ENCODE measurements around the genes AP5B1, EFEMP2, TMEM151A and NPAS4.

DNA sequence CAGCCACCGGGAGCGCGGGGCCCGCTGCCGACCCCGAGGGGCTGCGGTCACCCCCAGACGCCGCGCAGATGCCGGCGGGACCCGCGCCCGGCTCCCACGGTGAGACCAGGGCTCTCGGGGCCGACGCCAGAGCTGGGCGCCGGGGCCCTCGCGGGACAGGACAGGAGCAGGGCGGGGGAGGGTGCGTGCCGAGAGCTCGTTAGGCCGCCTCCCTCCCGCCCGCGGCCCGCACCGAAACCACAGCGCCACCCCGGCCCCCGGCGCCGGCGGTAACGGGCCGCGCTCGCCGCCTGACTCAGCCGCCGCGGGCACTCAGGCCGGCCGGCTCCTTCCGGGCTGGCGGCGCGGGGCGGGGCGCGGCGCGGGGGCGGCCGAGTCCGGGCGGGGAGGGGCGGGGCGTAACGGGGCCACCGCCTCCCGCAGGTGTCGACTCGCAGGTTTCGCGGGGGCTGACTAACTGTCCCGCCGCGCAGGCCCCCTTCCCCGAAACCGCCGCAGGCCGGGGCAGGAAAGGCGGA is at the start of gene AP5B1:
Gene AP5B1 (minus strand): TSS at position 338 of the 518 bp plus-strand sequence.
- RRBS = 1% methylated on average over 55 of the region's 79 CpGs

- RRBS = no CpG with 5 or more reads among the region's 18 CpGs
Observed at GRCh38 chr11:65861727-65862807, 1.8 kb downstream of the MUS81 start.

GRCh38 chr11:65865839-65867308 is 6.1 kb downstream of the MUS81 start:
- RRBS = 85% methylated on average over 1 of the region's 30 CpGs

GRCh38 chr11:65870412-65871241 is 2.0 kb downstream of the EFEMP2 start:
- RRBS = 89% methylated on average over 2 of the region's 22 CpGs

DNA sequence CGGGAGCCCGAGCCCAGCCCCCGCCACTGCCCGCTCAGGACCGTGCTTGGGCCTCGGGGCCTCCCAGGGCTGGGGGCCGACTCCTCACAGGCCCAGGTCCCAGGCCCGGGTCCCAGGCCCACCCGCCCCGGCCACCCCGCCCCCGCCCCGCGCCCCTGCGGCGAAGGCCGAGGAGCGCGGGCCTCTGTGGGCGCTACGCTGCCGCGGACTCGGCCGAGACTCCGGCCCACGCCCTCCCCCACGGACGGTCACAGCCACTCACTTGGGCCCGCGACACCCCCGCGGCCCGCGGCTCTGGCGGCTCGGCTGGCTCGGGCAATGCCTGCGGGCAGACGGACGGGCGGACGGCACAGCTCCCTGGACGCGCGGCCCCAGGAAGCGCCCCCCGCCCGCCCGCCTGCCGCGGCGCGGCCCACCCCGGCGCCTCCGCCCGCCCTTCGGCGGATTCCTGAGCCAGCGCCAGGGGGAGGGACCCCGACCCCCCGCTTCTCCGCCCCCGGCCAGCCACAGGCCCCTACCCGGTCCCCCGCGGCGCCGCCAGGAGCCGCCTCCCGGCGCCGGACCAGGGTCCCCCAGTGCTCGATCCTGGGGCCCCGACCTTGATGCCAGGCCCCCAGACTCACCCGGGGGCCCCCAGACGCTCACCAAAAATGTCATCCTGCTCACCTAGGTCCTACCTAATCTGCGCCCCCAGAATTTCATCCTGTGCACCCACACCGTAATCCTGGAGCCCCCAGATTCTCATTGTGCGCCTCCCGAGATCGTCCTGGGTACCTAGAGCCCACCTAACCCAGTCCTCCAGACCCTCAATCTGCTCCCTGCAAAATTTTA is at the start of gene EFEMP2:
Gene EFEMP2 (minus strand): TSS at position 380 of the 831 bp plus-strand sequence.
- RRBS = 2% methylated on average over 34 of the region's 83 CpGs

GRCh38 chr11:65920808-65921647 is 1.8 kb downstream of the DRAP1 start:
- RRBS = no CpG with 5 or more reads among the region's 18 CpGs

- RRBS = no CpG with 5 or more reads among the region's 9 CpGs
Observed at GRCh38 chr11:65999937-66000719, 1.8 kb downstream of the EIF1AD start.

- RRBS = no CpG with 5 or more reads among the region's 4 CpGs
Observed at GRCh38 chr11:66062795-66063219, 7.3 kb upstream of the PACS1 start.

DNA sequence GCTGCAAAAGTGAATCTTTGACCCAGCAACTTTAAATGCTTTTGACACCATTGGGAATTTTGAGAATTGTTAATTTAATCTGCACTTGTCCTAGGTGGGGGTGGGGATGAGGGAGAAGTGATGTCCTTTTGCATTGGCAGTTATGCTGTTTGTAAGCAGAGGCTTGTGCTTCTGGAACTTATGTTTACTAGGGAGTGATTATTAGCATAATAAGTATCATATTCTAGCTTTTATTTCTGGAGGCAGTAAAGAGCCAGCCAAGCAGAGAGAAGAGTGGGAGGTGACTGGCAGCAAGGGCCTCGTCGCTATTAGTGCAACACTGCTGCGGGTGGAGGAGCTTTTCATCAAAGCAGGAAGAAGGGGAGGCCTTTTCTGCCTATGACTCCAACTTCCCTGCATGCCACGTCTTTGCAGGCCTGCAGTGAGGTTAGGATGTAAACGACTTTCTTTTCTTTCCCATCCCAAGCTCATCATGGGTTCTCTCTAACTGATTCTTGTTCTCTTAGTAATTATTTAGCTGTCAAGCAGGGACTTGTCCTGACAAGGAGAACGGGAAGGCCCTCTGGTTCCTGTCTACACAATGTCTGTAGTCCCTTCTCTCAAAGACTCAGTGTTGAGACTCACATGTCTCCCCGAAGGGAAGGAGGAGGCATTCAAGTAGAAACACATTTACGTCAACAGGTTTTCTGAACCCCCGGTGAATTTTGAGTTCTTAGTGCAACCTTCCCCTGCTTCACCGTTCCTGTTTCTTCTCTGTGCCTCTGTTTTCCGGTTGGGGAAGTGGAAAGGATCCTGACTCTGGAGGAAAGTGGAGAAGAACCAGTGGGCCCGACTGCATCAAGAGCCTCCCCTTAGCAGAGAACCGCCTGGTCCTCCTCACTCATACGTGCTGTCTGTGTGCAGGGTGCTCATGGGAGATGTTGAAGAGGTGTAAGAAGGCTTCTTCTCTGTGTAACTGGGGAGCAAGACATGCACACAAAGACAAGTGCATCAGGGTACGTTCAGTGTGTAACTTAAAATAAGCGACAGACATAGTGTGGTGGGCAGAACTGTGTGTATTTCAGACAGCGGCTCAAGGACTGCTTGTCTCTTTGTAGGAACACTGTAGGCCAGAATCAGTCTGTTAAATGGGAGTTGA is 56.9 kb downstream of the PACS1 start:
- RRBS = 97% methylated on average over 3 of the region's 17 CpGs

- RRBS = no CpG with 5 or more reads among the region's 22 CpGs
Observed at GRCh38 chr11:66218726-66219663, 38.5 kb upstream of the KLC2 start.

GRCh38 chr11:66246910-66247229 is 10.6 kb upstream of the KLC2 start:
- RRBS = no CpG with 5 or more reads among the region's 7 CpGs

GRCh38 chr11:66263712-66264332 is 4.6 kb upstream of the RAB1B start:
- RRBS = 98% methylated on average over 2 of the region's 13 CpGs

DNA sequence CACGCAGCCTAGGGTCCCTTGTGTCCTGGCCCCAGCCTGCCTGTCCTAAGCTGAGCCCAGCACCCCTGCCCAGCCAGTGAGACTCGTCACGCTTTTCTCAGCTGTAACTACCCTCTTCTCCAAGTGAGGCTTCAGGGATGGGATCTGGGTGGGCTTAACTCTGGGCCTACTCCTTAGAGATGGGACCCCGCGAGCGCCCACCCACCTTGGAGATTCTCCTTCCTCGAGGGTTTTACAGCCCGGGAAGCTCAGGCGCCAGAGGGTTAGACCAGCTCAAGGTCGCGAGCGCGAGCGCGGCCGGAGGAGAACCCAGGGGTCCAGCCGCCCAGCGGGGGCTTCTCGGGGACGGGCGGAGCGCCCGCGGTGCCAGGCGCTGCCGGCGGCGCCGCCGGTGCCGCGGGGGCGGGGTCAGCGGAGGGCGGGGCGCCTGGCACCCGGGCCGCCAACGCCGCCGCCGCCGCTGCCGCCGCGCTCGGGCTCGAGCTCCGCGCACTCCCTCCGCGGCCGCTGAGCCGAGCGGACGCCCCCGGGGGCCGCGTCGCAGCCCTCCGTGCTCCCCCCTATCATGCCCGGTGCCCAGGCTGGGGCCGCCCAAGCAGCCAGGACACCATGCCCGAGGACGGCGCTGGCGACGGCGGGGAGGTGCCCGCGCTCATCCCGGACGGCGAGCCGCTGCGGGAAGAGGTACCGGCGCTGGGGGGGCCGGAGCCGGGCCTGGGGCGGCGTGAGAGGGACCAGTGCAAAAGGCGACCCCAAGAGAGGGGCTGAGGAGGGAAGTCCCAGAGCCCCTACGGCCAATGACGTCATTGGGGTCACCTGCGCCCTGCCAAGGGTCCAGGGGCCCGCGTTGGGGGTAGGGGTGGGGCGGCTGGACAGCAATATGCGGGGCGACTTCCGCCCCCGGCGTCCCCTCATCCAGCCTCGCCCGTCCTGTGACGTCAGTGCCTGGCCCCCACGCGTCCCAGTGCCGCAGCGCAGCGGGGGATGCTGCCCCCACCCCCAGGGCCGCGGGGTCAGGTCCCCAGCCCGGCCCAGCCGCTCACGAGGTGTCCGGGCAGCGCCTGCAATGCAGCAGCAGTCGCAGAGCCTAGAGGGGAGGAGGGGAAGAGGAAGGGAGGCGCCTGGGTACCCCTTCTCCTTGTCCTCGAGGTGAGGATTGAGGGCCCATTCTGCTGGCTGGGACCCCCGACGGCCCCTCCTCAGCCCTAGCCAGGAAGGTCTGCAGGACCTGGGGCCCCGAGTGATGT is at the start of gene TMEM151A:
Gene TMEM151A (plus strand): TSS at position 490 of the 1,247 bp plus-strand sequence.
- RRBS = 9% methylated on average over 52 of the region's 115 CpGs

DNA sequence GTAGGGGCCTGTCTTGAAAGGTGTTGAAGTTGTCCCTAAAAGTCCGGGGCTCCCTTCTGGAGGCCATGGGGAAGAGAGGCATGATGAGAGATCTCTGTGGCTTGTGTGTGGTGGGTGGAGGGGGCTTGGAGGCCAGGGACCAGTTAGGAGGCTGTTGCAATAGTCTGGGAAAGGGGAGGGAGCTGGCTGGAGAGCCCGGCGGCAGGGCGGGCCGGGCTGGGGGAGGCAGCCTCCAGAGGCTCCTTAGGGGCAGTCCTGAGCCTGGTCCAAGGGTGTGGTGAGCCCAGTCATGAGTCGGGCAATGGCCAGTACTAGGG is 5.8 kb upstream of the CD248 start:
- RRBS = no CpG with 5 or more reads among the region's 6 CpGs

- RRBS = 93% methylated on average over 1 of the region's 24 CpGs
Observed at GRCh38 chr11:66362463-66363635, 8.7 kb downstream of the SLC29A2 start.

- RRBS = 39% methylated on average over 31 of the region's 73 CpGs
Observed at GRCh38 chr11:66420496-66421442, at the start of gene NPAS4. Gene NPAS4, plus strand, starts transcription at chr11:66421035.

GRCh38 chr11:66454065-66454786 is 12.5 kb upstream of the PELI3 start:
- RRBS = no CpG with 5 or more reads among the region's 9 CpGs

- RRBS = no CpG with 5 or more reads among the region's 20 CpGs
Observed at GRCh38 chr11:66491220-66491863, 11.1 kb downstream of the DPP3 start.

- RRBS = 9% methylated on average over 16 of the region's 39 CpGs
Observed at GRCh38 chr11:66637669-66638562, 587 bp upstream of the RBM4 start.

DNA sequence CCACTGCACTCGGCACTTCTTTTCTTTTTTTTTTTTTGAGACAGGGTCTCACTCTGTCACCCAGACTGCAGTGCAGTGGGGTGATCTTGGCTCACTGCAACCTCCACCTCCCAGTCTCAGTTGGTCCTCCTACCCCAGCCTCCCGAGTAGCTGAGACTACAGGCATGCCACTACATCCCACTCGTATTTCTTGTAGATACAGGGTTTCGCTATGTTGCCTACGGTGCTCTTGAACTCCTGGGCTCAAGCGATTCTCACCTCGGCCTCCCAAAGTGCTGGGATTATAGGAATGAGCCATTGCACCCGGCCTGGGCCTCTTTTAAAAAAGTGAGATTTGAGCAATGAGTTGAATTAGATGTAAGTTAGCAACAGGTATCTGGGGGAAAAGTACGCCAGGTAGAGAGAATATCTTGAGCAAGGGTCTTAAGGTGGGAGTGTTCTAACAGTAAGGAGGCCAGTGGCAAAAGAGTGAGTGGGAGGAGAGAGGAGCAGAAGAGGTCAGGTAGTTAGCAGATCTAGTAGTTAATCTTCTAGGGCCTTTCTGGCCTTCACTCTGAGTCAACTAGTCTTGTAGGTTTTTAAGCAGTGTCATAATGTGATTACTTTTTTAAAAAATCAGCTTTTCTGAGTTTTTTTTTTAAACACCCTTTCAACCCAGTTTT is 16.9 kb downstream of the RBM4 start:
- RRBS = no CpG with 5 or more reads among the region's 9 CpGs